NCI-H460 (cell line): ENCODE data around the gene DAZAP1.

DNA sequence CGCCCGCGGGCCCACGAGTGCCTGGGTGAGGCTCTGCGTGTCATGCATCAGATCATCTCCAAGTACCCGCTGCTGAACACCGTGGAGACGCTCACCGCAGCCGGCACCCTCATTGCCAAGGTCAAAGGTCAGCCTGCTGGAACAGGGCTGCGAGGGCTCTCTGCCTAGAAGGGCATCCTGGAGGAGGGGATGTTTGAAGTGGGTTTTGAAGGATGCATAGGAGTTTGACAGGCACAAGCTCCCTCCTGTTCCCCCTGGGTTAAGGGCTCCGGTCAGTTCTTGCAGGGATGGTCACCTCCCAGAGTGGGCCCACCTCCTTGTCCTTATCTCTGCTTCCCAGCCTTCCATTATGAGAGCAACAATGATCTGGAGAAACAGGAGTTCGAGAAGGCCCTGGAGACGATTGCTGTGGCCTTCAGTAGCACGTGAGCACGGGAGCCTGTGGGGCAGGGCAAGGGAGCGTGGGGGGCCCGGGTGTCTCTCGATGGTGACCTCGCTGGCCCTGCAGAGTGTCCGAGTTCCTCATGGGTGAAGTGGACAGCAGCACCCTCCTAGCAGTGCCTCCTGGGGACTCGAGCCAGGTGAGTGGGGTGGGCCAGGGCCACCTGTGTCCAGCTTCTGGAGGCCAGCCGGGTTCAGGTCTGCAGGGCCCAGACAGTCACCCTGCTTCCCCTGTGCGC is 6.3 kb downstream of the ARHGAP45 start:
RAMPAGE:
- cytosol, long total RNA, result no peak
- long total RNA, result no peak
- nucleus, long total RNA, result no peak

DNA sequence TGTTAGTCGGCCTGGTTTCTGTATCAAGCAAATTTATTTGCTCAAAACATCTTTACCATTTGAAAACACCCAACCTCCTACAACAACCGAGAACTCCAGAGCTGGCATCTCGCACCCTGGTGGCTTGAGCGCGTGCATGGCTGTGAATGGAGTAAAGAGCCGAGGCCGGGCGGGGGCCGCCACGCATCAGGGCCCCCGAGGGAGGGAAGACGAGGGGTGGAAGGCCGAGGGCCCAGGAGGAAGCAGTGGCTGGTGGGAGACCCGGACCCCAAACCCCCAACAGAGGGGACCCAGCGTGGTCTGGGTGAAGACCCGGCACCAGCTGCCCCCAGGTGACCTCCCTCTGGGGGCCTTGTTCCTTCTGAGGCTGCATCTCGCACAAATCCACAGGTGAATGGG is 7.0 kb downstream of the POLR2E start:
RAMPAGE:
- cytosol, long total RNA, result no peak
- long total RNA, result no peak
- nucleus, long total RNA, result no peak

GRCh38 chr19:1127468-1127920 is 23.7 kb downstream of the GPX4 start:
RAMPAGE:
- cytosol, long total RNA, result no peak
- long total RNA, result no peak
- nucleus, long total RNA, result no peak

RAMPAGE:
- cytosol, long total RNA, result no peak
- long total RNA, result no peak
- nucleus, long total RNA, result no peak
Observed at GRCh38 chr19:1150785-1151335, 23.2 kb downstream of the SBNO2 start.

RAMPAGE:
- cytosol, long total RNA, result no peak
- long total RNA, result no peak
- nucleus, long total RNA, result no peak
Observed at GRCh38 chr19:1171674-1172667, 2.1 kb downstream of the SBNO2 start.

RAMPAGE:
- cytosol, long total RNA, result no peak
- long total RNA, result no peak
- nucleus, long total RNA, result no peak
Observed at GRCh38 chr19:1172668-1173427, 1.2 kb downstream of the SBNO2 start.

DNA sequence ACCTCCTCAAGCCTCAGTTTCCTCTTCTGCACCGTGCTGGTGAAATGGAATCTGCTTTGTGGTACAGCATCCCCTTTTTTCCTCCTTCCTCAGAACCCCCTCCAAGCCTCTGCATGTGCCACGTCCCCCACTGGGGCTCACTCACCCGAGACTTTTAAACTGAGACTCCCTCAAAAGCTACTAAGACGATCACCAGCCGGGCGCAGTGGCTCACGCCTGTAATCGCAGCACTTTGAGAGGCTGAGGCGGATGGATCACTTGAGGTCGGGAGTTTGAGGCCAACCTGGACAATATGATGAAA is 349 bp upstream of the SBNO2 start:
RAMPAGE:
- cytosol, long total RNA, result no peak
- long total RNA, result no peak
- nucleus, long total RNA, result no peak

GRCh38 chr19:1206221-1206881 is 773 bp downstream of the STK11 start:
RAMPAGE:
- cytosol, long total RNA, result no peak
- long total RNA, result no peak
- nucleus, long total RNA, result no peak

RAMPAGE:
- cytosol, long total RNA, result no peak
- long total RNA, result no peak
- nucleus, long total RNA, result no peak
Observed at GRCh38 chr19:1223582-1224089, 14.2 kb downstream of the CBARP start.

DNA sequence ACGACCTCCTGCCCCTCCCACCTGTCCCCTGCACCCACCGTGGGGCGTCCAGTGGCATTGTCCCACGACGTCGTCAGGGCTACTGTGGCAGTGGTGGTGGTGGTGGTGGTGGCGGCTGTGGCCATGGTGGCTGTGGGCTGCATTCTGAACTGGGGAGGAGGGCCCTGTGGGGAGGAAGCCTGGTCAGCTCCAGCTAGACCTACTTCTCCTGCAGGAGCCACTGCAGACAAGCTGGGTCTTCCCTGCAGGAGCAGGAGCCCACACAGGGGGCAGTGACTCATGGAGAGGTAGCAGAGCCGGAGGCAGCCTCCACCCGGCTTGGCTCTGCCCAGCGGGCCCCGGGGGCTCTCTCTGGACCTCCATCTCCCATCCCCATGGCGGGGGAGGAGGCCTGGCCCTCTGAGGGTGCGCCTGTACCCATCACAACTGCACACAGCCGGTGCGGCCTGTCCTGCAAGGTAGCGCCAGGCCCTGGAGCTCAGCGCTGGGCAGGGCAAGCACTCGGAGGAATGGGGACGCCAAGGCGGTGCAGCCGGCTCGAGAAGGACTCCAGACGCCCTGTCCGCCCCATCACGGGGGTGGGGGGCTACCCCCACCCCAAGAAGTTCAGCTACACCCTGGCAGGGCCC is 1.7 kb downstream of the CBARP start:
RAMPAGE:
- cytosol, long total RNA, result no peak
- long total RNA, result no peak
- nucleus, long total RNA, result no peak

RAMPAGE:
- cytosol, long total RNA, result no peak
- long total RNA, result no peak
- nucleus, long total RNA, result no peak
Observed at GRCh38 chr19:1237014-1237687, 654 bp downstream of the CBARP start.

DNA sequence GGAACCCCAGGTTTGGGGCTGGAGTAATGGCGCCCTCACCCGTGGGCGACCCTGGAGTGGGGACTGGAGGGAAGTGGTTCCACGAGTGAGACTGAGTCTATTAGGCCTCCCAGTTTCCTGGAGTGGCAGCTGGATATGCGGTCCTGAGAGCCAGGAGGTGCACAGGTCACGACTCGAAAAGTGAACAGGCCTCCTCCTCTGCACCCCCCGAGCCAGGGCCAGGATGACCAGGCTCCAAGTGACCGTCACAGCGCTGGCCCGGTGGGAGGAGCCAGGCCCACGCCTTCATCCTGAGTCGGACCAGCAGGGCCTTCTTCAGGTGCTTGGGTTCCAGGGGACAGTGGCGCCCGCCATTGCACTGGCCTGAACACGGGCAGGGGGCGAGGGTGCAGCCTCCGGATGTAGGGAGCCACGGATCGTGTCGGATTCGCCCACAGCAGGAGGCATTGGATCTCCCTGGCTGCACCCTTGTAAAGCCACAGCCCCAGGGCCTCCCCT is 1.9 kb upstream of the ATP5F1D start:
RAMPAGE:
- cytosol, long total RNA, result no peak
- long total RNA, result no peak
- nucleus, long total RNA, result no peak

DNA sequence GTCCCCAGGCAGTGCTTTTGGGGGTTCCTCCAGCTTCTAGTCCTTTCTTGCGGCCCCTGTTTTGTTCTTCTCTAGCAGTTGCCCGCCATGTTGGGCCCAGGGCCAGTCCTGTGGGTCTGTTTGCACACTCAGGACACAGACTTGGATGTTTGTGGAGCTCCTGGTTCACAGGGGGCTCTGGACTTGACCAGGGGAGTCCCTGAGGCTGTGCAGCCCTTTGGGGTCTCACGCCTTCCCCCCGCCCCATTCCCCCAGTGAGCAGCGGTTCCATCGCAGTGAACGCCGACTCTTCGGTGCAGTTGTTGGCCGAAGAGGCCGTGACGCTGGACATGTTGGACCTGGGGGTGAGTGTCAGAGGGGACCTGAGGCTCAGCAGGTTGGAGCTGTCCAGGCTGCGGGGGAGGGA is 2.3 kb downstream of the ATP5F1D start:
RAMPAGE:
- cytosol, long total RNA, result no peak
- long total RNA, result no peak
- nucleus, long total RNA, result no peak

DNA sequence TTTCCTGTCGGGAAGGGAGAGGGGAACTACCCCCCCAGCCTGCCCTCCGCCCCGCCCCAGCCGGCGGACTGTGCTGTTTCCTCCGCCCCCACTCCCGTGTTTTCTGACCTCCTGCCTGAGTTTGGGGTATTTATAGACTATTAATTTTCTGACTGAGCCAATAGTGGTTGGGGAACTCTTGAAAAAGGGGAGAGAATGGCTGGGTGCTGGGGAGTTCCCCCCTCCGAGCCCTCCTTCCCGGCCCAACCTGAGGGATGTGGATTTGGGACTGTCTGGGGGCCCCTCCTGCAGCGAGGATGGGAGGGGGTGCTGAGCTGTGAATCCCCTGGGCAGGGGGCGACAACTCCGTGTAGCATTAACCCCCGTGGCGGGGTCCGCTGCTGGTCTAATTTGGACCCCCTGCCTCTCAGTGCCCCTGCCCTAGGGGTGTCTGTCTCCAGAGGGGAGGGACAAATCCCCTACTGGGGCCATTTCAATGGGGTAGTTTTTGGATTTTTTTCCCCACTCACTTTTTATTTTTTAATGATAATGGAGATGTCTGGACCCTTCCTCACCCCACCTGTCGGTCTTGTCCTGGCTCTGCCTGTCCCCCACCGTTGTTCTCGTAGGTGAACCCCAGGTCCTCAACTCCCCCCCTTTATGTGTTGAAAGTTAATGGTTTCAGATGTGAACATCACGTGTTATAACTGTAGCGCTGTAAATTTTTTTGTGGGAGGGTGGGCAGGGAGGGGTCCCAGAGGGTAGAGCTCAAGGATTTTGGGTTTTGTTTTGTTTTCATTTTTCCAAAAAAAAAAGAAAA is 9.8 kb downstream of the MIDN start:
RAMPAGE:
- cytosol, long total RNA, result no peak
- long total RNA, result no peak
- nucleus, long total RNA, result no peak

GRCh38 chr19:1291749-1292193 is 6.1 kb downstream of the EFNA2 start:
RAMPAGE:
- cytosol, long total RNA, result no peak
- long total RNA, result no peak
- nucleus, long total RNA, result no peak

DNA sequence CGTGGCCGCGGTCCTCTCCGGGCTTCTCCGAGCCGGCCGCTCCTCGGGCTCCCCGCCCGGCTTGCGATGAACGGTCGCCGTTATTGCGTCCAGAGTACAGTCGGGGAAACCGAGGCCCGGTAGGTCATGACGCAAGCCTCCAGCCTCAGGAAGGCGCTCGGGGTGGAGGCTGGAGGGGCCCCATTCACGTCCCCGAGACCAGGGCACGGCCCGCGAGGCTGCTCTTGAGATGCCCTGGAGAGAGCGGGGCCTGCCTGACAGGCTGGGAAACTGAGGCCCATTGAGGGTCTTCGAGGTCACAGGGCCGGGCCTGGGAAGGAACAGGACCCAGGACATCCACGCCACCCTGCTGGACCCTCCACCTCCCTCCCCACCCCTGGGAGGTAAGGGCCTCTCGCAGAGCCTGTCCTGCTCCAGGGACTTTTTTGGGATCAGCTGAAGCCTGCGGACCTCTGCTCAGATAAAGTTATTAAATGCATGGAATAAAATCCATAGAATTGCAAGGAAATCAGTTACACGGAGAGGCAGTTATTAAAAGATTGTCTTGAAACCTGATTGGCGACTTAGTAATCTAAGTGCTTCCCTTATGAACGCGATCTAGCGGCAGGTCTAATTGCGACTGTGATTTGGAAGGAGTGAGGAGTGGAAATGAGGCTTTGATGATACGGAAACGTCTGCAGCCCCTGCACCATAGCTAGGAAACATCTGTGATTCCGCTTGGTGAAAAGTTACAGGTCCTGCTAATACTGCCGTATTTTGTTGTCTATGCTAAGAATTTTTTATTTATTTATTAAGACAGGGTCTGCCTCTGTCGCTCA is 540 bp downstream of the NDUFS7 start:
RAMPAGE:
- cytosol, long total RNA, result no peak
- long total RNA, result no peak
- nucleus, long total RNA, result no peak

DNA sequence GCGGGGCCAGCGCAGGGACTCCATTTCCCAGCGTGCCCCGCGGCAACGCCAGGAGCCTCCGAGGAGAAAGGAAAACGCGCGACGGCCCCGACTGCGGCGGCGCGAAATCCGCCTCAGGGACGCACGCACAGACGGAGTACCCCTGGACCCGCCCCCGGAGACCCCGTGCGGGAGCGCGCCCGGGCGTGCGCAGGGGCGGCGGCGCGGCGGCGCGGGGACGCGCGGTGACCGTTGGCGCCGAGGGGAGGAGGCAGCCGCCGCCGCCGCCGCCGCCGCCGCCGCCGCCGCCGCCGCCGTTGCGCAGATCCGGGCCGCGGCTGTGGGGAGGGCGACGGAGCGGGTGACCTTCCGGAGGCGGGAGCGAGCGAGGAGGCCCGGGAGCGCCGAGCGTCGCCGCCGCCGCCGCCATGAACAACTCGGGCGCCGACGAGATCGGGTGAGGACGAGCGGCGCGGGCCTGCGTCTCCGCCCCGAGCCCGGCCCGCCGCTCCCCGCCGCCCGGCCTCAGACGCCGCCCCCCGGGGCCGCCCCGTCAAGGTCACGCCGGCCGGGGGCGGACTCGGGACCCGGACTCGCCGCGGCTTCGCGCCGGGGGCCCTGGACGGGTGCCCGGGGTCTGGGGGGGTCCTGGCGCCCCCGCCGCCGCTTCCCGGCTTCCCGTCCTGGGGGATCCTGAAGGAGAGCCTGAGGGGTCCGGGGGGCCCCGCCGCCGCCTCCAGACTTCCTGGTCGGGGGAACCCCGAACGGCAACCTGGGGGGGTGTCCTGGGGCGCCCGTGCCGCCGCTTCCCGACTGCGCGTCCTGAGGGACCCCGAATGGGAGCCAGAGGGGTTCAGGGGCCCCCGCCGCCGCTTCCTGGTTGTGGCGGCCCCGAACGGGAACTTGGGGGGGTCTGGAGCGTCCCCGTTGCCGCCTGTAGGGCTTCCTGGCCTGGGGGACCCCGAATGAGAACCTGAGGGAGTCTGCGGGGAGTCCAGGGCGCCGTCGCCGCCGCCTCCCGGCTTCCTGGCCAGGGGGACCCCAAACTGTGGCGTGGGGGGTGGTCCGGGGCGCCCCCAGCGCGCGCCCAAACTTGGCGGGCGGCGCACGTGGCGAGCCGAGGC is at the start of gene DAZAP1:
DAZAP1 (plus strand) TSS at position 220 of the 1,103 bp plus-strand sequence.
RAMPAGE:
- cytosol, long total RNA, result no peak
- long total RNA, result no peak
- nucleus, long total RNA, result no peak

DNA sequence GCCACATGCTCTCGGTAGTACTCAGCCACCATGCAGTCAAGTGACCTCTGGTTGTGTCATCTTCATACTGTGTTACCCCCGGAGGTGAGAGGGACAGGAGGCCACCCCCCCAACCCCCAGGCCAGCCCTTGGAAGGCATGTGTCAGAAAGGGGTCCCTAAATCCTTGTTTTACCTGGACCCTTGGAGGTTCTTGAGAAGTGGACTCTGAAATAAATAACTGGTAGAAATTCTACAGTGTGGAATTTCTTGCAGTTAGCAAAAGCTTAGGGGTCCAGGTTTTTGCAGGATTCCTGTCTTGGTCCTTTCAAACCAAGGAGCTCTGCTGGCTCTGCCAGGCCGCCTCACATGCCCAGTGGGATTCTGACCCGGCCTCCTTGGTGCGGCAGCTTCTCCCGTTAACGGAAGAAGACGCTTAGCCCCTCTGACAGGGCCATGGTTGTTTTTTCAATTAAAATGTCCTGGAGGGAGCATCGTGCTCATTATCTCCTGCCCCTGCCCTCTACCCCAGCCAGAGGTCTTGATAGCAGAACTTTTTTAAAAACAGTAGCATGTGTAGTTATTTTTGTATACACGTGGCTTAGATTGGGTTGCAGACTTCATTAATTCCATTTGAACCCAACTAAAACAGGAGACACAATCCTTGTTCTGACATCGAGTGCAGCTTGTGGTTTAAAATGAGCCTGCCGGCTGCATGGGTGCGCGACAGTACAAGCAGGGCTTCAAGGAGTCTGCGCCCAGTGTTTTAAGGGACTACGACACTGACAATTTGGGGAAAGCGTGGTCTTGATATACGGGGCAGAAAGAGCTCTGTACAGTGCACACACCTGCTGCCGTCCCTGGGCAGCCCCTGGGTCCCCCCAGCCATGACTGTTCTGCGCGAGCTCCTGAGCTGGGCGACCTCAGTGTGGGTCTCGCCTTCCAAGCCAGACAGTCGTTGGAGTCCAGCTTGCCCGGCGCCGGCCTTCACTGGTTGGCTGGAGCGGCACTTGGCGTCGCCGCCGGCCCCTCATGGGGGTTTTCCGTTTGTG is 11.4 kb upstream of the RPS15 start:
RAMPAGE:
- cytosol, long total RNA, result no peak
- long total RNA, result no peak
- nucleus, long total RNA, result no peak

DNA sequence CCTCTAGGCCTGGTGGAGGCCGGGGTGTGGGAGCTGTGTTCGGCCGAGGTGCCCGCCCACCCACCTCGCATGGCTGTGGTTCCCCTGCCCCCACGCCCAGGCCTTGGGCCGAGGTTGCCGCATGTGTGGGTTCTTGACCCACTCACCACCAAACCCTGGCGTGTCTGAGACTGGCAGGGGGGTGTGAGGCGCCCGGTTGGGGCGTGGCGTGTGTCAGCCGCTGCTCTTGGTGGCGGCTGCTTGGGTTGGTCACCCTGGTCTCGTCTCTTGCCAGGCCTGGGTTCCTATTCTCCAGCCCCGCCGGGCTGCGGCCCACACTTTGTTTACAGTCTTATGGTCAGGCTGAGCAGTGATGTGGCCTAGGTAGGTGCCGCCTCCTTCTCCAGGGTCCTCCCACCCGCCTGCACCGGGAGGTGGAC is 4.7 kb upstream of the RPS15 start:
RAMPAGE:
- cytosol, long total RNA, result no peak
- long total RNA, result no peak
- nucleus, long total RNA, result no peak

DNA sequence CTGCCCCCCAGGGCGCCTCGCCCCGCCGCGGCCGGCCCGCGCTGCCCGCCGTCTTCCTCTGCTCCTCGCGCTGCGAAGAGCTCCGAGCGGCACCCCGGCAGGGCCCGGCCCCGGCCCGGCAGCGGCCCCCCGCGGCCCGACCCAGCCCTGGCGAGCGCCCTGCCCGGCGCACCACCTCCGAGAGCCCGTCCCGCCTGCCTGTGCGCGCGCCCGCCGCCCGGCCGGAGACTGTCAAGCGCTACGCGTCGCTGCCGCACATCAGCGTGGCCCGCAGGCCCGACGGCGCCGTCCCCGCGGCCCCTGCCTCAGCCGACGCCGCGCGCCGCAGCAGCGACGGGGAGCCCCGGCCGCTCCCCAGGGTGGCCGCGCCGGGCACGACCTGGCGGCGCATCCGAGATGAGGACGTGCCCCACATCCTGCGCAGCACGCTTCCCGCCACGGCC is 9.6 kb downstream of the C19orf25 start:
RAMPAGE:
- cytosol, long total RNA, result no peak
- long total RNA, result no peak
- nucleus, long total RNA, result no peak